Epithelial cell of alveolus of lung (primary cell): ENCODE data around the genes TRAPPC2B, ZNF773 and ZSCAN1.

DNA sequence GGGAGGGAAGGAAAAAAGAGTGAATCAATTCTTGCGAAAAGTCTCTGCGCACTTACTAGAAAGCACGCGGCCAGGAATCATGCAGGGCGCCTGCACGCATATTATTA lies 421 bp downstream of the ZSCAN5A start:
- RAMPAGE, long total RNA = no peak
- RRBS = no CpG with 5 or more reads among the region's 6 CpGs

DNA sequence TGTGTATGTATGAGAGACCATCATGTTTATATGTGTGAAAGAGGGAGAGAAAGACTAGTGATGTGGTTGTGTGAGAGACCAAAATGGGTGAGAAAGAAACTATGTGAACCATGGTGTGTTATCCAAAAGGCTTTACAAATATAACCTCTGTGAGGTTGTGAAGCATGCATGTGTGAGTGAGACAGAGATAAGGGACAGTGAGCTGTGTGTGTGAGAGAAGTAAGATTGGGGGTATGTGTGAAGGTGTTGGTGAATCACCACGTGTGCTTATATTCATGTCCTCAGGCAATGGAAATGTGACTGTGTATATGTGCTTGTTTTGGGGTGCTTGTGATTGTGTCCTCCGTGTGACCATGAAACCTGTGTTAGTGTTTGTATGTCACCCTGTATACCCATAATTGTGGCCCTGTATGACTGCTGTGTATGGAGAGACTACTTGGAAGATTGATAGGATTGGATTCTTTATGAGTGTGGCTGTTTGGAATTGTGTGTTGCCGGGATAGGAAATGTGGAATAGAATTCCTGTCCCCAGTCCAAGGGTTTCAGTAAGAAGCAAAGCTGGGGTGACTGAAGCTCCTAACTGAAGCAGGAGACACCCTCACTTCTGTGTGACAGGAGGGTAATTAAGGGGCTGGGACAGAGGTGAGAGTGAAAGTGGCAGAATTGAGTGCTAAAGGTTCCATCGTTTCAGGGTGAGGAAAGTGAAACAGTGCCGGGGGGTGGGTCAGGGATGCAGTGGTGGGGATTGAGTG lies 2.8 kb downstream of the ZNF471 start:
- RAMPAGE, long total RNA = no peak
- RRBS = no CpG with 5 or more reads among the region's 5 CpGs

- RAMPAGE, long total RNA = no peak
- RRBS = no CpG with 5 or more reads among the region's 4 CpGs
These were observed 6.5 kb upstream of the ZNF835 start for GRCh38 chr19:56678196-56678406.

DNA sequence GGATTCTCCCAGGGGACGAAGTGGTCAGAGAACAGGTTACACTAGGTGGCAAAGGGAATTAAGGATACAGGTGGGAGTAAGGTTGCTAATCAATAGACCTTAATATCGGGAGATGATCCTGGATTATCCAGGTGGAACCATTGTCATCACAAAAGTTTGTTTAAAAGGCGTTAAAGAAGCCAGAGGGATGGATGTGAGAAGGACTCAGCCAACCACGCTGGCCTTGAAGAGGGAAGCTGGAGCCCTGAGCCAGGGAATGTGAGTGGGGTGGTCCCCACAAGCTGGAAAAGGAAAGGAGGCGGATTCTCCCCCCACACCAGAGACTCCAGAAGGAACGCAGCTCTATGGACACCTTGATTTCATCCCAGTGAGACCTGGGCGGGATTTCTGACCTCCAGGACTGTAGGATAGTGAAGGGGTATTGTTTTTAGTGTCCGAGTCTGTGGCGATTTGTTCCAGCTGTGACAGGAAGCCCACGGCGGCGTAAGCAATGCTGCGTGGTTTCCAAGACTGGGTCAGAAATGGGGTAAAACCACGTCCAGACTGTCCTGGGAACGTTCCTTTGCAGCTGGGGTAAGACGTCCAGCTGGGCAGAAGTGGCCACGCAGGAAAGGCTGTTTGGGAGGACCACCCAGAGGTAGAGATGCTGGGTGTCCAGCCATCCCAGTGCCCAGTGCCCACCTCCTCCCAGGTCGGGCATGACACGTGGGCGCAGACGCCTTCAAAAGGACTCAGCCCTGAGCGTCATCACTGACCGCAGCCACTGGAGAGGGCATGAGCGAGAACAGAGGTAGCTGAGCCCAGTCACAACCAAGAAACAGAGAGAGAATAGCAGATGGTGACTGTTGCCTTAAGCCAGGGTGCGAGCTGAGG lies 125.4 kb upstream of the USP29 start:
- RAMPAGE, long total RNA = no peak
- RRBS = no CpG with 5 or more reads among the region's 25 CpGs

DNA sequence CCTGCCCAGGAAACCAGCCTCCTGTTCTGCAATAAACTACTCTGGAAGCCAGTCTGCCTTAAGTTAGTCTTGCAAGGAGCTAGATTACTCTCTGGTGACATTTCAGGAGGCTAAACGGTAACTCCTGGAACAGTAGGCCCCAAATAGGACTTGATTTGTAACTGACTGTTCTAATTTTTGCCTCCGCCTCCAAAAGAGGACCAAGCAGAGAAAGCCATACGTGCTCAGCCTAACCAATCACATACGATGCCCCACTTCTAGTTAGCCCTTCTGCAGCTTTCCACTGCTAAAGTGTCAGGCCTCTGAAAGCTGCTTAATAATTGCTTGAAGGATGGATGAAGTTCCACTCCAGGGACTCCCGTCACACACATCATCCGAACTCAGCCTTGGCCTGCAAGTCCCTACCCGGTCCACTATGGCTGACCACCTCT lies 751 bp downstream of the ZNF805 start:
- RAMPAGE, long total RNA = no peak
- RRBS = no CpG with 5 or more reads among the region's 7 CpGs

- RAMPAGE, long total RNA = no peak
- RRBS = no CpG with 5 or more reads among the region's 2 CpGs
These were observed 17.4 kb downstream of the ZNF460 start for GRCh38 chr19:57297559-57298154.

- RAMPAGE, long total RNA = start-site peak on the plus strand at chr19:57363526-57363577, 261 and 120 reads in 2 replicates
- RRBS = no CpG with 5 or more reads among the region's 51 CpGs
These were observed at the start of gene TRAPPC2B for GRCh38 chr19:57362869-57363732. TSS of gene TRAPPC2B (plus strand) at chr19:57363551.

DNA sequence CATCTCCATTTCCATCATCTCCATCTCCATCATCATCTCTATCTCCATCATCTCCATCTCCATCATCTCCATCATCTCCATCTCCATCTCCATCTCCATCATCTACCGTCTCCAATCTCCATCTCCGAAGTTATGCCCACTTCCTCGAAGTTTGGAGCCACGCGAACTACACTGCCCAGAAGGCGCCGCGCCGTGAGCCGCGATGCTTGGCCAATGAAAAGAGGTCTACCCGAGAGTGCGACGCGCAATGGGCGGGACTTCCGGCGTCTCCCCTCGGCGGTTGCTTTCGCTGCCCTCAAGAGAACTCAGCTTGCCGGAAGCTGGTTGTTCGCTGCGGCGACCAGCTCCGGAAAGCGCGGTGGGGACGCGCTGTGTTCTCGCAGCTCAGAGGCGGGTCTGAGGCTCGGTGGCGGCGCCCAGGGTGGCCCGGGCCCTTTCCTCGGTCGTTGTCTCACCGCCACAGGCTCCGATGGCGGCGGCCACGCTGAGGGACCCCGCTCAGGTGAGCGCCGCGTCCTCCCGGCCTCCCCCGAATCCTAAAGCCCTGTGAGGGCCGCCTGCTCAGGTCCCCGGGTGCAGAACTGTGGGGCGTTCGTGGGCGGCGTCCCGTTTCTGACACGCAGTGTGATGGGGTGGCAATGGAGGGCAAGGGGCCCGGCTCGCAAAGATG lies at the start of gene ZNF773:
TSS of gene ZNF773 (plus strand) at position 327 of the 670 bp plus-strand sequence.
- RAMPAGE, long total RNA = start-site peak on the plus strand centred at position 322 of the sequence, 30 bp wide, 39 and 26 reads in 2 replicates
- RRBS = 2% methylated on average over 23 of the region's 59 CpGs

GRCh38 chr19:57546545-57547548 lies 12.8 kb downstream of the ZNF550 start:
- RAMPAGE, long total RNA = no peak
- RRBS = no CpG with 5 or more reads among the region's 13 CpGs

- RAMPAGE, long total RNA = no peak
- RRBS = no CpG with 5 or more reads among the region's 13 CpGs
These were observed 18.2 kb downstream of the ZNF587 start for GRCh38 chr19:57867703-57868487.

GRCh38 chr19:58033673-58034655 lies at the start of gene ZSCAN1:
TSS of gene ZSCAN1 (plus strand) at chr19:58034025.
- RAMPAGE, long total RNA = no peak
- RRBS = 2% methylated on average over 16 of the region's 112 CpGs

- RAMPAGE, long total RNA = no peak
- RRBS = 2% methylated on average over 7 of the region's 38 CpGs
These were observed 4.0 kb downstream of the ZSCAN1 start for GRCh38 chr19:58037733-58038332.

DNA sequence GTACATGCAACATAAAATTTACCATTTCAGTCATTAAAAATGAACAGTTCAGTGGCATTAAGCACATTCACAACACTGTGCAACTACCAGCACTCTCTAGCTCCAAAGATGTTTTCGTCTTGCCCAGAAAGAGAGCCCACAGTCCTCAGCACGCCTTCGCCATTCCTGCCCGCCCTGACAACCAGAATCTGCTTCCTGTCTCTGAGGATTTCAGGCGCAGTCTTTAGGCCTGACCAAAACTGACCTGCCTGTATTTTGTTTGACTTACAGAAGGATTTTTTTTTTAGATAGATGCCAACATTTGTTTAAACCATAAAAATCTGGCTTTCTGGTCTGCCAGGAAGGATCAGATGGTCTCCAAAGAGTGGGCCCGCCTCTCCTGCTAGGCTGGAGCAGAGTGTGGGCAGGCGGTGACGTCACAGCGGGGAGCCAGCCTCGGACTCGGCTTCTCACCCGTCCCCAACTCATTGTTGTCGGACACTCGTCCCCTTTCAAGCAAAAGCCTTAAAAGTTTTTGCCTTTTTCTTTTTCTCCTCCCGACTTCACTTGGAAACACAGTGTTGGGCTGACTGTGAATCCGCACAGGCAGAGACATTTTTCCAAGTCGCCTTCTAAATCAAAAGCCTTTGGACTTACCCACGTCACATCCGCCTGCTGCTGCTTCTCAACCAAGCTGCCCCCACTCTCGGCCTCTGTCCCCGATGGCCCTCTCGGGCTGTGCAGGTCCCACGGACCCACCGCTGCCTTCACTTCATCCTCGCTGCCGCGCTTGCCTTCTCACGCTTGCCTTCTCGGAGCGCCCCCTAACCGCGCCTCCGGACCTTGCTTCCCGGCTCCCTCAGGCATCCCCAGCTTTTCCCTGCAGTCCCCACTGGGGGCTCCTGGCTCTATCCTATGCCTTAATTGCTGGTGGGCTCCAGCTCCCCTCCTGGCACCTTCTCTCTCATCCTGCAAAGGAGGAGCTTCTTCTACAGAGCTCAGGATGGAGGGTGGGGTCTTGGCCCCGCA lies 4.2 kb upstream of the ZNF135 start:
- RAMPAGE, long total RNA = no peak
- RRBS = no CpG with 5 or more reads among the region's 35 CpGs

GRCh38 chr19:58089698-58090257 lies 8.3 kb downstream of the ZSCAN18 start:
- RAMPAGE, long total RNA = no peak
- RRBS = 94% methylated on average over 5 of the region's 18 CpGs

- RAMPAGE, long total RNA = no peak
- RRBS = no CpG with 5 or more reads among the region's 15 CpGs
These were observed 16.1 kb upstream of the ZNF8 start for GRCh38 chr19:58262519-58263250.

DNA sequence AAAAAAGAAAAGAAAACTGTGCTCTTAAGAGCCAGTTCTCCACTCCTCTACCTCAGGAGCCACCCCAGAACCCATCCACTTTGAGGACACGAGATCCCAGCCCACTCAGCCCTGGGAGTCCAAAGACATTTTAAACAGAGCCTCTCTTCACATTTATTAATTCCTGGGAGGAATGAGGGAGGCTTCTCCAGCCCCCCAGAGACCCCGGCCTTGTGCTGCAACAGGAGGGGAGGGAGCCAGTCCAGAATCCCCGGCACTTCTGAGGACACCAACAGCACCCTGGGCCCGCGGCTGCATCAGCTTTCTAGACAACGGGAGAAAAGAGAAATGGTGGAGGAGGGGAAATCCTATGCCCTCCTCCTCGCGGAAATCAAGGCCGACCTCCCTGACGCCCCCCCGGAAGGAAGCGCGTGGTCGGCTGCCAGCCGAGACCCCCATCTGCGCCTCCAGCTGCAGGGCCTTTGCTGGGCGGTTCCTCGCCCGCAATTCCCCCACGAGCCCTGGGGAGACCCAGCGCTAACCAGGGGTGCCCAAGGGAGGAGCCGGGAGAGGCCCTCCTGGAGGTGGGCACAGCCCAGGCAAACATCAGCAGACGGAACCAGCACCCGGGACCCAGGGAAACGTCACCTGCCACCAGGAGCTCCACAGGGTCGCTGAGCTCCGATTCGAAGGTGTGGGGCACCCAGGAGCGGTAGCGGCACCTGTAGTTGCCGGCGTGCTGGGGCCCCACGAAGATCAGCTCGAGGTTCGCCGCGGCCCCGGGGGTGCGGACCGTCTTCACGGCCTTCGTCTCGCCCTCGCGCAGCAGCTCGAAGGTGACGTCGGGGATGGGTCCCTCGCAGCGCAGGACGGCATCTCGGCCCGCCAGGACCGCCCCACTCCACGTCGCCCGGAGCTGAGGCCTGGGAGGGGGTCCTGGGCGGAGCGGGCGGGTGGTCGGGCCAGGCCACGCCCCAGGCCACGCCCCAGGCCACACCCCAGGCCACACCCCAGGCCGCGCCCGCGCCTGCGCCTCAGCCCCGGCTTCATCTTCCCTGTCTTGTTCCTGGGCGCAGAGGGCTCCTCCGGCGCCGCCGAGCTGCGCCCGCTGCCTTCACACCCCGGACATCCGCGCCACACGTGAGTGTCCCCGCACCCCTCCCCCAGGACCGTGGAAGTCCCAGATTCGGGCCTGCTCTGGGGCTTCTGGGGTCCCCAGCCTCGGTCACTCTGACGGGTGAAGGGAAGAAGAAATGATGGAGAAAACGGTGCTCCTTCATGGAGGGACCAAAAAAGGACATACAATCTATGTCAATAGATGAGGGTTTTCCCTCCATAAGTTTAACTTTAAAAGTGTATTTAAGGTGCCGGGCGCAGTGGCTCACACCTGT lies 6.1 kb downstream of the A1BG start:
- RAMPAGE, long total RNA = start-site peak on the minus strand centred at position 891 of the sequence, 33 bp wide, 98 and 16 reads in 2 replicates
- RRBS = 3% methylated on average over 19 of the region's 88 CpGs

DNA sequence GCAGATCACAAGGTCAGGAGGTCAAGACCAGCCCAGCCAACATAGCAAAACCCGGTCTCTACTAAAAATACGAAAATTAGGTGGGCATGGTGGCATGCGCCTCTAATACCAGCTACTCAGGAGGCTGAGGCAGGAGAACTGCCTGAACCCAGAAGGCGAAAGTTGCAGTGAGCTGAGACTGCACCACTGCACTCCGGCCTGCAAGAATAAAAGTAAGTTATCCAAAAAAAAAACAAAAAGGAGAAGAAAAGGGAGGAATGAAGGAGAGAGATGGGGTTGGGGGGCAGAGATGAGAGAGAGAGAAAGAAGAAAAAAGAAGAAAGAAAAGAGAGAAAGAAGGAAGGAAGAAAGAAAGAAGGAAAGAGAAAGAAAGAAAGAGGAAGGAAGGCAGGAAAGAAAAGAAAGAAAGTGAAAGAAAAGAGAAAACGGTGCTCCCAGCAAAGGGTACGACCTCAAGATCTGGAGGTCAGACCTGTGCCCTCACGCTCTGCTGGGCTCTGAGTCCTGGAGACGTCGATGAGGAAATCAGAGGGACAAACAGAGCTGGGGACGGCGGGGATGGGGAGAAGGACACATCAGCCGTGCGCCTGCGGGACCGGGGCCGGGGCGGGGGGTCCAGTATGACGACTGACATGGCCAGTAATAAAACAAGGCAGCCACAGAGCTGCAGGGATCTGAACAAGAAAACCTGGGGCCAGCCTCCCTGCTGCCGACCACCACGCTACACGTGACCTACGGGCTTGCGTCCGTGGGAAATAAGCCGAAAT lies 3.7 kb downstream of the A1BG start:
- RAMPAGE, long total RNA = no peak
- RRBS = no CpG with 5 or more reads among the region's 26 CpGs

DNA sequence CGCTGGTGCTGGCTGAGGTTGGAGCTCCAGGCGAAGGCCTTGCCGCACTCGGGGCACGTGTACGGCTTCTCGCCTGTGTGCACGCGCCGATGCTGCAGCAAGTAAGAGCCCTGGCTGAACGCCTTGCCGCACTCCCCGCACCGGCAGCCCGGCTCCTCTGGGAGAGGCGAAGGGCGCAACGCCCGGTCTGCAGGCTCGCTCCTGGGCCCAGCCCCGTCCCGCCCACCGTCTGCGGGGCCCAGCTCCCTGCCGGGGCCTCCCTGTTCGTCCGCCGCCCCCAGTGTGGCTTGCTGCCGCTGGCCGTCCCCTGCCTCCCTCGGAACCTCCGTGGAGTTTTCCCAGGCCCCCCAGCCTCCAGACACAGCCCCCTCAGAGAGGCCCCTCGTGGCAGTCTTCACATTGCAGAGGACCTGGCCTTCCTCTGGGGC lies 3.9 kb upstream of the A1BG start:
- RAMPAGE, long total RNA = no peak
- RRBS = 36% methylated on average over 7 of the region's 33 CpGs

- RAMPAGE, long total RNA = no peak
- RRBS = no CpG with 5 or more reads among the region's 36 CpGs
These were observed 595 bp downstream of the RPS5 start for GRCh38 chr19:58387387-58388341.

DNA sequence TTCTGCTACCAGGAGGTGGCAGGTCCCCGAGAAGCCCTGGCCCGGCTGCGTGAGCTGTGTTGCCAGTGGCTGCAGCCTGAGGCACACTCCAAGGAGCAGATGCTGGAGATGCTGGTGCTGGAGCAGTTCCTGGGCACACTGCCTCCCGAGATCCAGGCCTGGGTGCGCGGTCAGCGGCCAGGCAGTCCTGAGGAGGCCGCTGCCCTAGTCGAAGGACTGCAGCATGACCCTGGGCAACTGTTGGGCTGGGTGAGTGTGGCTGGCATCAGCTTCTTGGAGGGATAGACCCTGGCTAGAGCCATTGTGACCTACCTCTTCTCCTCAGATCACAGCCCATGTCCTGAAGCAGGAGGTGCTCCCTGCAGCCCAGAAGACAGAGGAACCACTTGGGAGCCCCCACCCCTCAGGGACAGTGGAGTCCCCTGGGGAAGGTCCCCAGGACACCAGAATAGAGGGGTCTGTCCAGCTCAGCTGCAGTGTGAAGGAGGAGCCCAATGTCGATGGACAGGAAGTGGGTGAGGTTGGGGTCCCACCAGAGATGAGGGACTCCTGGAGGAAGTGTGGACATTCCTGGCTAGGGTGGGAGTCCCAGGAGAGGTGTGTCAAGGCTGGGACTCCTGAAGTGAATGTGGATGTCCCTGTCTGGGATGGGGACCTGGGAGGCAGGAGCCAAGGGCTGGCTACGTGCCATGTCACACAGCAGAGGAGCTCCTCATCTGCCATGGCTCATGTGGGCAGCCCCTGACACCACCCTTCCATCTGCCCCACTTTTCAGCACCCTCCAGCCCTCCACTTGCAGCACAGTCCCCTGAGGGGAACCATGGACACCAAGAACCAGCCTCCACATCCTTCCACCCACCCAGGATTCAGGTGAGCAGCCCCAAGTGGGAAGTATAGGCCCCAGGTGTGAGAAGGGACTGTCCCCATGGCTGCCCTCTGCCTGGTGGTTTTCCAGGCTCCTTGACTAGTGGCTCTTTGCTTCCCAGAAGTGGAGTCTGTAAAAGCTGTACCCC lies 1.5 kb downstream of the ZNF446 start:
- RAMPAGE, long total RNA = no peak
- RRBS = no CpG with 5 or more reads among the region's 11 CpGs